Vein endothelial cell (primary cell): Measurements from ENCODE around the genes TWNK and NFKB2.

GRCh38 chr10:100984154-100984691 is 3.1 kb downstream of the MRPL43 start:
- CAGE, long polyA plus RNA: no peak

DNA sequence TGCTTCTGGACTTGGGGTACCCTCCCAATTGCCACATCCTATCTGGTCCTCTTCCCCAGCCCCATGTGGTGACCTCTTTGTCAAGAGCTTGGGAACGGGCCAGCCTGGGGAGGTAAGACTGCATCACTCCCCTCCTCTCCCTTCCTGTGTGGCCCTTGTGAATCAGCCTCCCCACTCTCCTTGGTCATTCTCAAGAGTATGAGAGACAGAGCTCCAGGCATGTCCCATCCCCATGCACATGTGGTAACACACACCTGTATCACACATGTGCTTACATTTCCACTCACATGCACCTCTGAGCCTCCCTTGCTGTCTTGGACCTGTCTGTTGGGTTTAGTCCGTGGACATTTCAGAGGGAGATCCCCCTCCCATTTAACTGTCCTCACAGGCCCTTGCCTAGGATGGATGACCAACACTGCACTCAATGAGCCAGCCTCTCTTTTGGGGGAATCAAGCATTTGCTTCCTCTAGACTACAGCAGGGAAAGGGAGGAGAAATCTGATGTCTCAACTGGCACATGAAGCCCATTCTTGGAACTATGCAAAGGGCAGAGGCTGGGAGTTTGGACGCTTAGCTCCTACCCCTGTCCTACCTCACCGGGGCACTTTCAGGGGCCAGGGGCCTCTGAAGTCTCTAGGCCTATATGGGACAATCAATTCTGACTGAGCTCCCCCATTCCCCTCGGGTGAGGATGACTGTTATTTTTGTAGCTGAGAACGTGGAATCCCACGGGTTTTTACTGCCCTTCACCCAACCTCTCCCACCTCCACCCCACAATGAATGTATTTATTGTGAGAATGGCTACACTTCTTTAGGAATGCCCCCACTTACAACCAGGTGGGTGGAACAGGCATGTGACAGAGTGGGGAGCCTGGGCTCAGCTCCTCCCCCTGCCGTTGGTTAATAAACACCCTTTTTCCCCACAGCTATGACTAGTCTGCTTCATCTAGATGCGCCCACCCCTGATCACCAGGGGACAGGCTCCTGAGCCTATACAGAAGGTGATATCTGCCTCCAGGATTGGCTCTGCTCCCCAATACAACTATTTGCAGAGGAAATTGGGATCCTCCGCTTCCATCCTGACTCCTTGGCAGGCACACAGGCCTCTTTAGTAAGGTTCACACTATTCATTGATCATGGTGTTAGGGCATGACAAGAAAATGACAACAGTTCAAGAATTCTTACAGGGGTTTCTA is 2.2 kb downstream of the MRPL43 start:
- CAGE, long polyA plus RNA: no peak

GRCh38 chr10:100987097-100988110 is at the start of gene TWNK:
TSS of gene TWNK (plus strand) at chr10:100987543.
- CAGE, long polyA plus RNA: start-site peak on the minus strand at chr10:100987446-100987516, 1,888 and 1,194 reads in 2 replicates

DNA sequence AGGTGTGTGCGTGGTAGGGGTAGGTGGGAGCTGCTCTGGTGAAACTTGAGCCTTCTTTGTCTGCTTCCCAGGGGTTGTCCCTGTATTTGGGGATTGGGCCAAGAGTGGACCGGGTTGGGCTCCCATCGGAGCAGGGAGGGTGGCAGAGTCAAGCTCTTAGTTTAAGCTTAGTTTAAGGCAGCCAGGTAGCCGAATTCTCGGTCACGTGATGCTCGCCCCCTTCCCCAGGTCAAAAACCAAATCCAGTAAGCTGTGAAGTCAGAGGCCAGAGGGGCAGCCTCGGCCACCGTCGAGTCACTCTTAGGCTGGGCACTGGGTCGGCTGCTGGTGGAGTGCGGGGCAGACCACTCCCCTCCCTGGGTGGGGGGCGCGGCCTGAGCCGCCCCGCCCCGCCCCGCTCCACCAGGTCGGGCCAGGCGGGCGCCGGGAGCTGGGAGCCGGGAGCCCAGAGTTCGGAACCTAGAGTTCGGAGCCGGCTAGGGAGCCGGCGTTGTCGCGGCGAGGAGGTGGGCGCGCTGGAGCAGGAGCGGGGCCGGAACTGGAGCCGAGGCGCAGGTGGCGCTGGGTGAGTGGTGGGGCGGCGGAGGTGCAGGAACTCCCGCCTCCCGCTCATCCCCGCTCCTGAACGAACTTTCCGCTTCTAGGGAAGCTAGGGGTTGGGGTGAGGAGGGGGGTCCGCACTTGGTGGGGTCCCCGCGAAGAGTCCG is 2.8 kb upstream of the LZTS2 start:
- CAGE, long polyA plus RNA: no peak

DNA sequence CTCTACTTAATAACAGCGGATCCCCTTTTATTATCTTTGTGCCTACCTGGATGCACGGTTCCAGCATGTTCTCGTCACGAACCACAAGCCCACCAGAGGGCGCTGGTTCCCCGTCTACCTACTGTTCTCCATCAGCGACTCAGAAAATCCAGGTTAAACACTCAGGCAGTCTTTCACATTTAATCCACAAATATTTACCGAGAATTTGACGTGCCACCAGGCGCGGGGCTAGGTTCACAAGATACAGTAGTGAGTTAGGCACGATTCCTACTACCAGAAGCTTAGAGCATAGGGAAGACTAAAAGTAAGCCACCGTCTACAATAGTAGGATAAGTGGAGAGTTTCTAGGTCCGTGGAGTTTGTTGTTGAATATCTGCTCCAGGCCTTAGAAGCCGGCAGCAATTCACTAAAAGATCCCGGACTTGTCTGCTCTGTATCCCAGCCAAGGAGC is 1.7 kb upstream of the KAZALD1 start:
- CAGE, long polyA plus RNA: no peak

DNA sequence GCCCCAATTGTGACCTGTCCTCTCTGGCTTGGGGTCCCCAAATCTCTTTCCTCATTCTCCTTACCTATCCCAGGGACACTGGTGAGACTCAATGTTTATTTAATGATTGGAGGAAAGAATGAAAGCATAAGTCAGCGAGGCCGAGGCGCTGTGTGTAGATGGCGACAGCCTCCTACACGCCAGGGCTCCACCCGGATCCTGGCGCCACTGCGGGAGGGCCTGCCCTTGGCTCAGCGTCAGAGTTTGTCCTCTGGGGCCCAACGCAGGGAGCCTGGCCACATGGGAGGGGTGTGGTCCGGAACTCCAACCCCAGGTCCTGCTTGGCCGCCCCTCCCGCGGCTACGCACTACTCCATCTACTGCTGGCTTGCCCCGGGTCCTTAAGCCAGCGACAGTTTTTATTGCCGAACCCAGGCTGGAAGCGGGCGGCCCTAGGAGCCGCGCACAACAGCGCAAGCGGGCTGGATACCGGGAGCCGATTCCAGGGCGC is 4.3 kb downstream of the KAZALD1 start:
- CAGE, long polyA plus RNA: no peak

GRCh38 chr10:101536043-101536427 is 52.0 kb downstream of the POLL start:
- CAGE, long polyA plus RNA: no peak

- CAGE, long polyA plus RNA: no peak
These were observed 882 bp downstream of the DPCD start for GRCh38 chr10:101588944-101589461.

GRCh38 chr10:101694146-101694710 is 742 bp downstream of the FBXW4 start:
- CAGE, long polyA plus RNA: no peak

DNA sequence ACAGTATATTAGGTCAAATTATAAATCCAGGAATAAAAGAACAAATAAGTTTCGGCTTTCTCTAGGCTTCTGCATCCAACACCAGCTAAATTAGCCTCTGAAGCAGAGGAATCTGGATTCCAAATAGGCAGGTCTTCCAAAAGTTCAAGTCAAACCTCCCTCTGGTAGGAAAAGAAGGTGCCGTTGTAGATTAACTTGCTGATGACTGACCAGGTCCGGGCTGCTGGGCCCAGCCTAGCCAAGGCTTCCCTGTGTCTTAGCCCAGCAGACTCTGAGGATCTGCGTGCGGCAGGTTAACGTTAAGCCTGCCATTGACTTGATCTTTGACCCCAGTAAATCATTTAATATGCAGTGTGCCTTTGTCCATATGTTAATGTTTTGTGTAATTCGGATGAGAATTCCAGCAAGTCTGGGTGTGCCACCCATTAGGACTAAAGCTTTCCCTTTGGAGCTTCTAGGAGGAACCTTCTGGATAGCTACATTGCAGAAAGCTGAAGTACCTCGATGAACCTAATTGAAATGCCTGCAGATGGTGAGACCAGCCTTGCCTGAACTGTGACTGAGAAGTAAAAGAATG is 30.9 kb upstream of the FBXW4 start:
- CAGE, long polyA plus RNA: no peak

GRCh38 chr10:101816927-101817932 is 1.0 kb downstream of the OGA start:
- CAGE, long polyA plus RNA: no peak

- CAGE, long polyA plus RNA: no peak
These were observed 96.2 kb upstream of the KCNIP2 start for GRCh38 chr10:101939836-101940221.

- CAGE, long polyA plus RNA: no peak
These were observed 10.4 kb downstream of the LDB1 start for GRCh38 chr10:102109799-102110158.

DNA sequence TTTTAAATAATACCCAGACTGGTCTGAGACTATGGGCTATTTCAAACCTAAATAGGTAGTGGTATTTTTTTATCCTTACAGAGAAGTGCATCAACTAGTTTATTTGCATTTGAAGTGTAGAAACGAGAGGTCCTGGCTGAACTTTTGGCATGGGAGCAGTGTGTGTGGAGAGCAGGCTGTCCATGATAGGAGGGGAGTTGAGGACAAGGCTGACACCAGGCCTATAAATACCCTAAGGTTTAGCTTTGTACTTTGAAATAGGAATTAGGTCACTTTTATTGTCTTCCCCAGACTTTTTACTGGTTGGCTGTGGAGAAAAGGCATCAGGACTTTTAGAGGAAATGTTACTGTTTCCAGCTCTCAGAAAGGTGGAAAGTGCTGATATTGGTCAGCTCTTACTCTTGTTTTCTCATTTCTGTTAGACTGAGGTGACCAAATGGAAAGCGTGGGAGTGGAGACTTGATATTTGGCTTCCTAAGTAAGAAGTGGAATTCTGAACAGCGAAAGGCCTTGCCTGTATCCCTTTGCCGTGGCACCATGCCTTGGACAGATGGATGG is 45.9 kb downstream of the GBF1 start:
- CAGE, long polyA plus RNA: no peak

DNA sequence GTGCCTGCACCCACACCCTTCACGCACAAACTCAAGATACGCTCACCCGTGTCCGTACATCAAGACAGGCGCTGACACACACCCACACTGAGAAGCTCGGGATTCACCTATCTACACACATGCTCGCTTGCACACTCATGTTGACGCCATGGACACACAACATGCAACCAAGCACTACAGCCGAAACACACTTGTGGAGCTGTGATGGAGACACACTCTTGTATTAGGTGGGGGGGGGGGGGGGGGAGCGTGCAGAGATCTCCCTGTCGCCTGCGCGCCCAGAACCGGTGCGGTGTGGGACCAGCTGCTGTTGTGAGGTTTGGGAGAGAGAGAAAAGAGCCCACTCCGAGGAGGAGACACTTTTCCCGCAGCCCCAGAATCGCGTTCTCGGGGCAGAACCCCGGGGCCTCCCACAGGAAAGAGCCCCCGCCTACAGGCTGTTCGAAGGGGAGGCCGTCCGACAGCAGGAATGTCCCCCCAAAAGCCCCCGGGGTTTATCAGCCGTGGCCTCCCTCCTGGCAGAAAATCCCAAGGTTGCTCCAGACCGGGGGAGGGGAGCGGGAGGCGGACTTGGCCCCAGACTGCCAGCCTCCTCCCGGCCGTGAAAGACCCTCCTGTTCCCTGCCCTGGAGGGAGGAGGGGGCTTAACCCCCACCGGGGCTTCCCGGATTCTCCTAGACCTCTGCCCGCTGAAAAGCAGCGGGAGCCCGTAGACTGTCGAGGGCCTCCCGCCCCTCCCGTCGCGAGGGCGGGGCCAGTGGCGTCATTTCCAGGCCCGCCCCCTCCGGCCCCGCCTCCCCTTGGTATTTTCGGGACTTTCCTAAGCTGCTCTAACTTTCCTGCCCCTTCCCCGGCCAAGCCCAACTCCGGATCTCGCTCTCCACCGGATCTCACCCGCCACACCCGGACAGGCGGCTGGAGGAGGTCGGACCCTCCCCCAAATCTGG is at the start of gene NFKB2:
NFKB2 (plus strand) TSS at position 833 of the 947 bp plus-strand sequence.
- CAGE, long polyA plus RNA: no peak

DNA sequence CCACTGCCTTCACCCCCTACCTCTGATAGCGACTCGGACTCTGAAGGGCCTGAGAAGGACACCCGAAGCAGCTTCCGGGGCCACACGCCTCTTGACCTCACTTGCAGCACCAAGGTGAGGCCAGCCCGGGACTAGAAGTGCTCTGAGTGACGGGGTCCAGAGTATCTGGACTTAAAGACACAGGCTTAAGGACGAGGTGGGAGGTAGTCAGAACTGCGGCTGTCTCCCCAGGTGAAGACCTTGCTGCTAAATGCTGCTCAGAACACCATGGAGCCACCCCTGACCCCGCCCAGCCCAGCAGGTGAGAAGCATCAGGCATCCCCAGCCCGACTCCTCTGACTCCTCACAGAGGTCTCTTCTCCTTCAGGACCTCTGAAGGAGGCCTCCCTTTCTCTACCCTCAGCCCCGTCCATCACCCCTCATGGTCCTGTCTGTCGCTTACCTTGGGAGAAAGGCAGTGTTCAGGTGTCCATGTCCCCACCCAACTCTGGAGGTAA is 5.8 kb downstream of the NFKB2 start:
- CAGE, long polyA plus RNA: no peak

- CAGE, long polyA plus RNA: no peak
These were observed 3.5 kb upstream of the C10orf95 start for GRCh38 chr10:102454675-102455415.

DNA sequence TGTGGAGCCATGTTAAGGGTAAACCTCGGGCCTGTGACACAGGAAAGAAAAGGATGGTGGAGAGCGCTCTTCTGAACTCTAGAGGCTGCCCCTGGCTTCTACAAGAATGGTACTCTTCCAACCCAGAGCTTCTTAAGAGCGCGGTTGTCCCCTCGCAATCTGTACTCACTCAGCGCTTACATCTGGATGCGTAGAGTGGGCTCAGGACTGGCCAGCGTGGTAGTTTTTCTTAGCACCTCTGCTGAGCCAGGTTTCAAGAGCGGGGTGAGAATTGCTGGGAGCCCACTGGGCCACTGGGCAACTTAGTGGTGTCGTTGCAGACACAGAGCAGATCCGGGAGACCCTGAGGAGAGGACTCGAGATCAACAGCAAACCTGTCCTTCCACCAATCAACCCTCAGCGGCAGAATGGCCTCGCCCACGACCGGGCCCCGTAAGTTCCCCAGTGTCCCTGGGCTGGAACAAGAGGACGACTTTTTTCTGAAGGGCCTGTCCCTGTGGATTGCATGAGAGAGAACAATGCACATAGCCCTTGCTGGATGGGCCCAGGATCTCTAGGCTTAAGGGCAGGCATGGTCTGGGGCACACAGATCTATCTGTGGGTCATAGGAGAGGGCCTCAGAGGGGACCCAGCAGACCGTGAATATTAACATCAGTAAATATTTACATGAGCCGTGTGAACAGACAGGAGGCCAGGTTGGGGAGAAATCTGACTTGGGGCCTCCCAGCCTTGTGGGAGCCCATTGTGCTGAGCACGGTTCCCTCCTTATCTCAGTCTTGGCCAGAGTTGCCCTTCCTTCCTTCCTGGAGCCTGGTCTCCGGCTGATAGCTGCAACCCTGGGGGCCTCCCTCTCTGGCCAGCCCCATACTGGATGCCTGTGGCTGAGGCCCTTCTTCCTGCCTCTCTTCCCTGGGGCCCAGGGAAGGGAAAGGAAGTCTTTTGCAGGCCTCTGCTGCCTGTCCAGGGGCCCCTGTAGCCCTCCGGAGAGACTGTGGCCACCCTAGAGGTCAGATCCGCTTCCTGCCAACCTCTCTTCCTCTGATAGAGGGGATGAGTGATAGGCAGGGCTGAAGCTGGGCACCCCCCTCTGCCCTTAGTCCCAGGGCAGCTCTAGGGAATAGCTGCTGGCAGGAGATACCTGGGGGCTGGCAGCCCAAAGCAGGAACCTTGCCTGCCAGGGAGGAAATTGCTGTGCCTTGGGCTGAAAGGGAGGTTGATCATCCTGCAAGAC is 44.8 kb upstream of the TRIM8 start:
- CAGE, long polyA plus RNA: no peak

DNA sequence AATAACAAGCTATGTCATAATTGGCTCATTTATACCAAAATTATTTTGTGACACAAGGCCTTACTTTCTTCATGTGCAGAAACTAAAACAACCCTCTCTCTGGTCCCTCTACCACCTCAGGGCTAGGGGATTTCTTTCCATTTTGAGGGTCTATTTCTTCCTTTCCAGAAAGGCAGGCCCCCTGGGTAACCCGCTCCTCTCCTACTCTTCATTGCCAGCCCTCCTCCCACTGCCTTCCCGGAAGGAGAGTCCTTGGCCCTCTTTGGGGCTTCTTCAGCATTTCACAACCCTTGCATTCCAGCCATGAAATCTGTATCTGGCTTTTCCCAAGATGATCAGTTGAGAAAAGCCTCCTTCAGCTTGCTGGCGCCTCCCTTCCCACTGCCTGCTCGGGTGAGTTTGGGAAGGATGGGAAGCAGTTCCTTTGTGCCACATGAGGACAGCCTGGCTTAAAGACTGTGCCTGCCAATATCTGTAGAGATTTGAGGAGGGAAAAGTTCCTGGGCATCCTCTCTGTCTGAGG is 41.7 kb upstream of the TRIM8 start:
- CAGE, long polyA plus RNA: no peak

DNA sequence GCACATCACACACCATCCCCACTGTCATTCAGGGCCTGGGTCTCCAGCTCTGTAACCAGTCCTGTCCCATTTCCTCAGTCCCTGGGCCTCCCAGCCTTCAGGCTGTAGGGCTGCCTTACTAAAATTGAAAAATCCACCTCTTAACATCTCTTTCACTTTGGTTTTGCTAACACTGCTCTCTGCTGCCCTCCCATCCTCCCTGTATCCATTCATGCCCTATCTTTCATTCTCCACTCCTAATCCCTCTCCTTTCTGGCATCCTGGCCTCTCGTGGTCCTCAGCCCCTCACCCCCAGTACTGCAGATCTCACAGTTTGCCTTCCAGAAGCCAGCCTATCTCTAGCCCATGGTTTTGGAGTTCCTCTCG is 13.2 kb upstream of the TRIM8 start:
- CAGE, long polyA plus RNA: no peak